Progenitor cell of endocrine pancreas (in vitro differentiated cells): ENCODE measurements around the genes PTH2R and ACADL.

GRCh38 chr2:207897768-207898439, 127.4 kb downstream of the PLEKHM3 start:
- PRO-cap: no peak

GRCh38 chr2:208247155-208247743, 7.6 kb downstream of the IDH1 start:
- PRO-cap: no peak

GRCh38 chr2:208354723-208355982, 51.4 kb upstream of the PTH2R start:
- PRO-cap: no peak

GRCh38 chr2:208406439-208407214, at the start of gene PTH2R:
Gene PTH2R, plus strand, starts transcription at chr2:208406792.
- PRO-cap: no peak

DNA sequence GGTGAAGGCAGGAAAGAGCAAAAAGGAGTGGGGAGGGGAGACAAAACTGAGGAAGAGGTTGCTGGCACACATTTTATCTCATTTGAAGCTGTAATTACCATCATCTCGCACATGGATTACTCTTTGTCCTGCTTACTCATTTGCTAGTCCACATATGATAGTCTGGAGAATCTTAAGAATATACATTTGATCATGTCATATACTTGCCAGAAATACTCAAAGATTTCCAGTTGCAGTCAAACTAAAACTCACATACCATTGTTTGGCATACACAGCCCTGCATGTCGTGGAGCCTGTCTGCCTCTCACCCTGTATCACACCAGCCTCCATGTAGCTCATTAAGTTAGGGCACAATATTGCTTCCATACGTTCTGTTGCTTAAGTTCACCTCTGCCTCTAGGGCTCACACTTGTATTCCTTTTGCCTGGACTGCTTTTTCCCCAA, 82.9 kb downstream of the PTH2R start:
- PRO-cap: no peak

GRCh38 chr2:208702340-208702714, 295.7 kb downstream of the PTH2R start:
- PRO-cap: no peak

GRCh38 chr2:209426210-209426774, 2.4 kb downstream of the MAP2 start:
- PRO-cap: no peak

GRCh38 chr2:209619726-209620181, 151.9 kb upstream of the UNC80 start:
- PRO-cap: no peak

GRCh38 chr2:209896213-209896445, 106.3 kb upstream of the RPE start:
- PRO-cap: no peak

- PRO-cap: no peak
These were observed 73.8 kb upstream of the RPE start for GRCh38 chr2:209928728-209929027.

GRCh38 chr2:210170192-210170772, 927 bp downstream of the KANSL1L start:
- PRO-cap: bidirectional peak, plus-strand start at chr2:210170390, minus-strand start at chr2:210170461; bidirectional peak, plus-strand start at chr2:210170964, minus-strand start at chr2:210170740

DNA sequence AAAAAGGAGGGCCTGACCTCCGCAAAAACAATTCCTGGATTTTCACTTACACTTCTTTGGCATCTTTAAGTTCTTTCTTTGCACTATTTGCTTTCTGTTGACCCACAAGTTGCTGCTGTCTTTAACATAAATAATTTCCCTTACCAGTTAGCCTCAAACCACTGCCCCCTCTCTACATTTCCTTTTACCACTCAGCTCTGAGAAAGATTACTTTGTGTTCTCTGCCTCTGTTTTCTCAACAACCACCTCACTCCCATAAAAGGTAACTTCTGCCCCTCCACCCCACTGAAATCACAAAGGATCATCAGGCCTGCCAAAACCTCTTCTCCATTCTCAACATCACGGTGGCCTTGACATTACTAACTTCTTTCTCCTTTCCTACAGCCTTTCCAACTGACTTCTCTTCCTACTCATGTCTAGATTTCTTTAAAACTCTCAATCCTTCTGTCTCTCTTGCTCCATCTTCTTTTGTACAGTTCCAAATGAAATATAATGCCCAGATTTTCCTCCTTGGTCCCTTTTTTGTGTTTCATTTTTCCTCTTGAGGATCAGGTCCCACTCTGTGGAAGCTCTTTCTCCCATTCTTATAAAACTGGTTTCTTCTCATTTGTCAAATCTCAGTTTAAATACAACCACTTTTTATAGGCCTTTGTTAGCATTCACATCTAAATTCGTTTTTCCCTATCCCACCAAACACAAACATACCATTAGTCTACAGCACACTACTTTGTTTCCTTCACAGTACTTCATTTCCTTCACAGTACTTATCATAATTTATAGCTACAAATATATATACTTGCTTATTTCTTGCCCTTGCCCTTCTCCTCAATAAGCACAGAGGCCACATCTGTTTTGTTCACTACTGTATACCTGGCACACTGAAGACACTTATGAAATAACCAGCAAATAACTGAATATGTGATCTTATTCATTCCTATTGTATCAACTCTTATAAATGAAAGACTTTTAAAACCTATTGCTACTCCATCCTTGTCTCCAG, 9.9 kb downstream of the ACADL start:
- PRO-cap: no peak

GRCh38 chr2:210224536-210225670, at the start of gene ACADL:
Gene ACADL, minus strand, starts transcription at chr2:210225447.
- PRO-cap: bidirectional peak, plus-strand start at chr2:210225199, minus-strand start at chr2:210225106

DNA sequence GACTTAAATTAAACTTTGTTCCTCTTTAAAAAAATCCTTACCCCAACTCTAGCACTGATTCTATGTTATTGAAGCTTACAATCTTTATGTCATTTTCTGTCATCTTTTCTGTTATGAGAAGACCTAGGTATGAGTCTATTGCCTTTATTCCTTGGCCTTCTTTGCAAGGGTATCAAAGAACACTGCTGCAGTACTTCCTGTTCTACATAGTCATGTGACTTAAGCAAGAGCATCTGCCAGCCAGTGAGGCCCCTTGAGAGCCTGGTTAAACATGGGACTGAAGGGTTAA, 928 bp upstream of the CPS1 start:
- PRO-cap: no peak

GRCh38 chr2:212536066-212536710, 2.4 kb downstream of the ERBB4 start:
- PRO-cap: no peak

DNA sequence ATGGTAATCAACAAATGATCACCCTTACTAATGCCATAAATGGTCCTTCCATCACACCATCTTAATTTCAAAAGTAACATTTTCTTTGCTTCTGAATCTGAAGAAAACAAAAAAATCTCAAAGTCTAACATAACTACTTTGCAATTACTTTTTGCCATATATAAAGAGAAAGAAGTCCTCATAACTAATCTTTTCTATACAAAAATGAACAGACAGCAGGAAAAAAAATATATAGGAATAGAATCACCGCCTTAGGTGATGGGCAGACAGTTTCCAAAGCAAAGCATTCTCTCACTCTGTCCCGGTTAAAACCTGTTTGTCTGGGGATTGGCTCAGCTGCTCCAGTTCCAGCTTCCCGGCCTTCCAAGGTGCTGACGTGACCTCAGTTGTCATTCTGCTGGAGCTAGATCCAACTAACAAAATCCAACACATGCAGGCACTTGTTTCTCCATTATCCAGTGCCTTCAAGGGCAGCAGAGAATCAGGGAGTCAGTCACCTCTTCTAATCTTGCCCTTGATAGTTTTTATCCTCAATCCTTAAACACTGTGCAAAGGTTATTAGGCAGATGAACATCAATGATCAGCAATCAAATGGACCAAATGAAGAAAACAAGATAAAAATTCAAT, 52.9 kb downstream of the IKZF2 start:
- PRO-cap: no peak

GRCh38 chr2:214481115-214481596, 70.3 kb downstream of the VWC2L start:
- PRO-cap: no peak

DNA sequence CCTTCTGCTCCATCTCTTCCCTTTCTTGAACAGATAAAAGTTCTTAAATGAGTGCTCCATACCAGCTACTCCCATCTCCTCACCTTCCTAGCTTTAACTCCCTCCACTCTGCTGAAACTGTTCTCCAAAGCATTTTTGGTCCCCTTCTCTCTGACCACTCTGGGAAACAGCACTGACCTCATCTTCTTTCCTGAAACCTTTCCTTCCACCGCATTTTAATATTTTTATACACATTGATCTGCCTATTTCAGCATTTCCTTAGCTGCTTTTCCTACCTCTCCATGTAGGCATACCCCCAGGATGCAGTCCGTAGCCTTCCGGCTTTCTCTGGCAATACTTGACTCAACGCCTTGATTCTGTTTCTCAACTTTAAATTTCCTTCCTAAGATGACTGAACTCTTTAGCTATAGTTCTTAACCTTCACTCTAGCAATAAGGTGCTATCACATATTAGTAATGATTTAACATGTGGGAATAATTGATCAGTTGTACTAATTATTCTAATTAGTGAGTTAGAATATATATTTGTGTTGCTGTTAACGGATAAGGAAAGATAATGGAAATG, 9.7 kb downstream of the BARD1 start:
- PRO-cap: no peak

DNA sequence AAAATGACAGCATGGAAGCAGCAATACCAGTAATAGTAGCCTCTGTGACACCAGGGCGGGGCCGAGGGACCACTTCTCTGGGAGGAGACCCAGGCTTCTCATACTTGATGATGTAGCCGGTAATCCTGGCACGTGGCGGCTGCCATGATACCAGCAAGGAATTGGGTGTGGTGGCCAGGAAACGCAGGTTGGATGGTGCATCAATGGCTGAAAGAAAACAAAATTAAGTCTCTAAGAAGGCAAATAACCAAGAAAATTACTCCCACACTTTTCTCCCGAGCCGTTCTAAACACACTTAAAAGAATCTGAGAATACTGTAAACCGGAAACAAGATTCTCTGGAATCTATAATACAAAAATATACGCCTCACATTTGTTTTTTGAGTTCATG, 60.7 kb downstream of the FN1 start:
- PRO-cap: no peak

DNA sequence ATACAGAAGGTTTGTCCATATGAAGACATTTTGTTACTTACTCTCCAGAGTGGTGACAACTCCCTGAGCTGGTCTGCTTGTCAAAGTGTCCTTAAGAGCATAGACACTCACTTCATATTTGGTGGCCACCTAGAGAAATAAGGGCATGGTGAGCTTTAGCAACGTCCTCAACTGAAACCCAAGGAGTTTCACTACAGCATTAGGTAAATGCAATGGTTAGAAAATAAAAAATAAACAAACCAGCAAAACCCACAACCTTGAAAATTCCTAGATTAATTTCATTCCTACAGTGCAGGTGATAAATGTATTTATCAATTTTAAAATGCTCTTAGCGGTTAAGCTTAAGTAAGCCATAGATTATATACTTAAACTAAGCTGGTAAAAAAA, 57.7 kb downstream of the FN1 start:
- PRO-cap: no peak